ENCODE measurements around a stretch of chr9.

DNA sequence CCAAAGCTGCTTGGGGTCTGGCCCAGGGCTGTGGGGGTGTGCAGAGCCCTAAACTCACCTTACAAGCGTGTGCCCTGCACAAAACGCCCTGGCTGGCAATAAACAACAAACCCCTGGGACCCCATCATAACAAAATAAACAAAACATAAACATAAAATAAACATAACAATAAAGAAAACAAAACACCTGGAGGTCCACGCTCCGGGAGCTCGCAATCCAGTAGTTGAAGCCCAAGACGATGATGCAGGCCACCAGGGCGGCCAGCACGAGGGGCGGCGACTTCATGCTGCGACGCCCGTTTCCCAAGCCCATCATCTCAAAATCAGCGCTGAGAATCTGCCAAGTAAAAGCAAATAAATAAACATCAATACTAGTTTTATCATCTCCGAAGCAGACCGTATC, 20.4 kb downstream of the GOLM1 start:
- PRO-cap = no peak

- PRO-cap = no peak
Measured at GRCh38 chr9:86246690-86247305, 12.7 kb downstream of the C9orf153 start.

DNA sequence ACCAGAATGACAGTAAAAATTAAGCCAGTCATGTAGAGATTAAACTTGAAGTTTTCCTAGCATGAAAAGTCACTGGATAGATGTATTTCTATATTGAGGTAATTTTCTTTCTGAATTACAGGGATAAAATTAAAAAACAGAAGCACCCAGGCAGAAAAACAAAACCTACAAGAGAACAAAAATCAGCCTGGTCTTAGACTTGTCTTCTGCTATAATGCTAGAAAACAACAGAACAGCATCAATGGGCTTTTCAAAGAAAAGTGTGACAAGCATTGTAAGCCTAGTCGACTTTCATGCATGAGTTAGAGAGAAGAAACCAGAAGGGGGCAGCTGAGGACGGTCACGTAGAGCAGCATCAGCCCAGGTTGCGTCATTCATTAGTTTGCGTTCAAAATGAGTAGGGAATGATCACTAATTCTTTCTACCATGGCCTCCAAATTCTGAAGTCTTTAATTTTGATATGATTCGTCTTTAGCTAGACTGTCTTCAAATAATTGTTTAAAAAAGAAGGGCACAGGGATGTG, 4.6 kb upstream of the ISCA1 start:
- PRO-cap = no peak

DNA sequence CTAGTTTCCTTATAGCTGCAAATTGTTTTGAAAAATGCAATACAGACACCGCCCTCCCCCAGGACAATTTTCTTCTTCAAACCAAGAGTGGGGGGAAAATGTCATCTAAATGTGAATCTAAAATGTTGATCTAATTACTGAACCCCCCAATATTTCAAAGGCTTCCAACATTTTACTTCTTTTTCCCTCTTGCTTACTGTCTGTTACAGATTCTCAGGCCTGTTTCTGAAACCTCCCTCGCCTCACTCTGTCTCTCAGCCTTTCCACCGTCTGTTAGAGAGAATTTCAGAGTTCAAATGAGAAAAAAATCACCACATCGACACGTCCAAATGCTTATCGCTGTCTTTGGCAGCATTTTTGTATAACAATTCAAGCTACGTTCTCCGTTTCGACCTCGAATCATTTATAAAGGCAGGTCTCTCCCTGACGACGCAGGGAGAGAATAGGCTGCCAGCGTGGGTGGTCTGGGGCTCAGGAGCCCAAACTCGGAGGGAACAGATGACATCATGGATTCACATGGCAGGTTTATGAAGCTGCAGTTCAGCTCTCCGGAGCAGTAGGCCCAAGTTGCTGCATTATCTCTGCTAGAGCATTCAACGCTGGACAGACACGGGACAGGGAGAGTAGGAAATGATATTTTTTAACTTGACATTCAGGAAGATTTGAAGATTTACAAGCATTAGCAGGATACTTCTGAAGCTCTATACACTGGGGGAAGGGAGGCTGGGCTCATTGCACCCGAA, 139.8 kb downstream of the GAS1 start:
- PRO-cap = no peak

- PRO-cap = bidirectional peak, plus-strand start at chr9:86947956, minus-strand start at chr9:86947644
Measured at GRCh38 chr9:86947575-86947798, 181 bp upstream of the GAS1 start.

DNA sequence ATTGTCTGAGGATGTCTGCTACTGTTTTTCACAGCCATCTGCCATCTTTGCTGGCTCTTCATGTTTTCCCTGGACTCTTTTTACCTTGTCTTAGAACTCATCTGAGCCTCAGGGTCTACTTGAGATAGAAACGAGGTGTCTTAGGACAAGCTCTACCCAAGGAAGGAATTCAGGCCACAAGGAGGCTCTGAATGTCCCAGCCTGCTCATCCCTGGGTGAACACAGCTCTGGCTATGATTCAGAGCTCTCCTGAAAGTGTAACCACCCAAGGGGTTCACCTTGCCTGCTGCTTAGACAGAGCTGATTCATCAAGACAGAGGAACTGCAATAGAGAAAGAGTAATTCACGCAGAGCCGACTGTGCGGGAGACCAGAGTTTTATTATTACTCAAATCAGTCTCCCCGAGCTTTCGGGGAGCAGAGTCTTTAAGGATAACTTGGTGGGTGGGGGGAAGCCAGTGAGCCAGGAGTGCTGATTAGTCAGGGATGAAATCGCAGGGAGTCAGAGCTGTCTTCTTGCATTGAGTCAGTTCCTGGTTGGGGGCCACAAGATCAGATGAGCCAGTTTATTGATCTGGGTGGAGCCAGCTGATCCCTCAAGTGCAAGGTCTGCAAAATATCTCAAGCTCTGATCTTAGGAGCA, 123.7 kb upstream of the DAPK1 start:
- PRO-cap = no peak

GRCh38 chr9:87405855-87406054, 91.9 kb upstream of the DAPK1 start:
- PRO-cap = no peak

DNA sequence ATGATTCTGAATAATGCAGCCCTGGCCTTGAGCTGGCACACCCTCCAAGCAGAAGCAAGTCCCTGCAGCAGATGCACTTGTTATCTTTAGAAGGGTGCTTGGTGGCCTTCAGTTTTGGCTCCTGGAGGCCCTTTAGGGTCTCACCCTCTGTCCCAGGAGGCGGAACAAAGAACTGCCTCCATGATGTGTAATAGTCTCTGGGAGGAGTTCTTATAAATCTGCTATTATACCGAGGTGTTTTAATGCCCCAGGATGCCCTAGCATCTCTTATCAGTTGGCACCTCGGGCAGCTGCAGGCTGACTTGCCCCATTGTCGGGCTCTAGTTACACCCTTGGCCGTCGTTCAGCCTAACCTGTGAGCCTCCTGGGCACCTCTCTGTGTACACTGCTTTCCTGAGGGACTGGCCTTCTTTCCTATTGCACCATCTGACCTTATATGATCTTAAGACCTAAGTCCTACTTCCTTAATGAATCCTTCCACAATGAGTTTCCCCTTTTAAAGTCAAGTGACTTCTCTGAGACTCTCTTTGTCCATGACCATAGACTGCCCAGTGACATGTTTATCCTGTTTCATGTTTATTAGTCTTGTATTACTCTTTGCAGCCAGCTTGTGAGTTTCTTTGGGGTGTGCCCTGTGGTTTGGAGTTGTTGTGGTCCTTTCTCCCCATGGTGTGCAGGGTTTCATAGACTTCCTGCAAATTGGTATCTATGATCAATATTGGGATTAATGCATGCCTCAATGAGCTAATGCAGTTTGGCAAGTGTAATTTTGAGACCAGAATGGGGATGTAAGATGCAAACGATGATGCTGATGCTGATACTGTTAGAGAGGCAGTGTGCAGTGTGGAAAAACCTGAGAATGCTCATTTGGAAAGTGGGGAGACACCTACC, 4.8 kb downstream of the DAPK1 start:
- PRO-cap = no peak

GRCh38 chr9:87709187-87709732, 16.7 kb upstream of the CTSL start:
- PRO-cap = no peak

DNA sequence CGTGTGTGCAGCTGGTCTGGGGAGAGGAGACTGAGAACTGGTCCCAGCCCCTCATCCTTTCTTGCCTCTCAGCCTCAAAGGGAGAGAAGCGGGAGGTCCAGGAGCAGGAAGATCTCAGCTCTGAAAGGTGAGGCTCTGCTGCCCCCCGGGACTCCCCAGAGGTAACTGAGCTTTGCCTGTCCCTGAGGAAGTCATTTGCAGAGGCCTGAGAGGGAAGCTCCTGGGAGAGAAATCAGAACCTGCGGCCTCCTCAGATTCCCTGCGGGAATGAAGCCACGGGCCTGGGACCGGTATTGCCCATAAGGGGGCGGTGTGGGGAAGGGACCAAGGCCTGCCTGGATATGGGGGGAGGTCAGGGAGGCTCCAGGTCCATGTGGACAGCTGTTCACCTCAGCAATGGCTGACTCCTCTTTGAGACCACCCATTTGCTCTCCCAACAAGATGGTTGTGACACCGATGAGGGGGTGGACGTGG, 1.3 kb downstream of the SPATA31E1 start:
- PRO-cap = no peak

GRCh38 chr9:87933728-87934138, 22.3 kb upstream of the ENSG00000283205 start:
- PRO-cap = no peak

DNA sequence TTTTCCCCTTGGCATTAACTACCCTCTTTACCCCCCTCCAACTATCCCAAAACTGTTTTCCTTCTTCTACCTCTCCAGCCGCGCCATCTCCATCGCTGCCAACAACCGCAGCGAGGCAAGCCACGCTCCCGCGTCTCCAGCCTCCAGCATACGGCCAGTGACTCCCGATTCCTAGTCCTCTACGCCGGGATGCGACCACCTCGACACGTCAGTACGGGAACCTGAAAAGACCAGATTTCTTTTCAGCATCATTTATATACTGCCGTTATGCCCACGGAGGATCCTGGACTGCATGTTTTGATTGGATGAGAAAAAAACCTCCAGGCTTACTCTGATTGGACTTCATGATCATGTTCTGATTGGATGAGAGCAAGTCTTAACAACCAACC, 25.1 kb downstream of the SPATA31C2 start:
- PRO-cap = no peak

DNA sequence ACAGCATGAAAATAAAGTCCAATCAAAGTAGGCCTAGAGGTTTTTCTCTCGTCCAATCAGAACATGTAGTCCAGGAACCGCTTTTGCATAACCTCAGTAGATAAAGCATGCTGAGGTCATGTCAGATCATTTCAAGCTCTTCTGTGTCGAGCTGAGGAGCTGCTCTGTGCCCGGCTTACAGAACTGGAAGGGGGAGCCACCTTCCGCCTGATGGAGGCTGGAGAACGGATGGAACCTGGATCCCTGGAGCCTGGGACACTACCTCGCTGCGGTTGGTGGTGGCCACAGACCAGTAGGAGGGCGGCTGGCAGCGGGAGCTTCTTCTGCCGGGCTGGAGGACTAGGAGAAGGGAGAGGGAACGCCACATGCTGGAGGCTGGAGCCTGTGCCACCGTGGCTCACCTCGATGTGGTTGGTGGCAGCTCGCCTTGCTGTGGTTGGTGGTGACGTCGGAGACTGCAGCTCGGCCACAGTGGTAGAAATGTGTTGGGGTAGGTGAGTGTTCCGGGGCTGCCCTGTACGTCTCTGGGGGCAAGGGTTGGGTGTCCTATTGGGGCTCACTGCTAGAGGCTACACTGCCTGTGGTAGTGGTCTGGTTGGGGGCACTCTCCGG, 24.6 kb downstream of the SPATA31C2 start:
- PRO-cap = no peak

- PRO-cap = no peak
Measured at GRCh38 chr9:88193620-88194145, 55.4 kb upstream of the SPATA31C2 start.

DNA sequence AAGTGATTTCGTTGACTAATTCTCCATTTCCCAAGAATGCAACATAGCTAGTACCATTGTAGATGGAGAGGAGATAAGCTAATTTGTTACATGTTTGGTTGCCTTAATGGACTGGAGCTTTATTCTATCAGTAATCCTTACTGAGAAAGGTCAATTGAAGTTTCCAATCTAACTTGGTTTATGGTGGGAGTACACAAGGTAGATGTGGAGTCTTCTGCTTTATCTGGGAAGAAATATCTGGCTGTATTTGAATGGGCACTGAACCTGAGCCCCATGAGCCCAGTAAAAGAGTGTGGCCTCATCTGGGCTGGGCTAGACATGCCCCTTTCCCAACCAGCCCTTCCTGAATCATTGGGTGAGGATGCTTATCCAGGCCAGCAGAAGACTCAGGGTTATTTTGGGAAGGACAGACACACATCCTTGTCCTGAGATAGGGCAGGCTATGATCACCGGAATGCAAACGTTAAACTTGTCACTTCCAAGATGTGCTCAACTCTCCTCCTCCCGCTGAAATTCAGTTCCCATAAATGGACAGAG, 69.7 kb downstream of the NXNL2 start:
- PRO-cap = no peak

DNA sequence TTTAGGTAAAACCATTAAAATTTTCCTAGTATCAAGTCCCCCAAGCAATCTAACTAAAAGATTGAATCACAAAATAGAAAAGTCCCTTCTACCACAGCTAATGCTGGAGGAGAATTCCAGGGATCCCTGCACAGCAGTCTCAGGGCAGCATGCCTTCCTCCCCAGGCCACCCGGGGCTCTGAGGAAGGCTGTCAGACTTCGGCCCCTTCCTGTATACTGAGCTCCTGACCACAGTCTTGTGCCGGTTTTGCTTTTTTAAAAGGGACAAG, 211.7 kb downstream of the NXNL2 start:
- PRO-cap = no peak

DNA sequence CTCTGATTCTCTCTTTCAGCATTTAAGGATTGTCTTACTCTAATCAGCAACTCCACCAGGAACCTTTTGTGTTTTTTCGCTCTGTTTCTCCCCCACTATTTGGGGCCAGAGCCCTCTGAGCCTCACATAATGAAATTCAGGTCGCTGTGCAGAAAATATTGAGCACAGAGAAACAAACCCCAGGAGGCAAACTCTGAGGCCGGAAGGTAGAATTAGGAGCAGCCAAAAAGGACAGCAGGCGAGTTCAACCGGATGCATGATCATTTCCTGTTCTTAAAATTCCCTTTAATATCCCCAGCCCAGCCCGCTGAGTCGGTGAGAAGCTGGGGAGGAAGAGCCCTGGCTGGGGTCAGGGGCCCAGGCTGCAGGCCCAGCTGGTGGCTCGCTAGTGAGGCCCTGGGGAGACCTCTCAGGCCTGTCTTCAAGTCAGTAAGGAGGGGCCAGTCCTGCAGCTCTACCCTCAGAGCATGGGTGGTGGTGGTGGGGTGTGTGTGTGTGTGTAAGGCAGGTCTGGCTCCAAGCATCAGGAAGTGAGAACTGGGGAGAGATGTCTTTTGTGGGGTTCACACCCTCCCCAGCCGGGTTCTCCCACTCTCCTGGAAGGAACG, 213.4 kb upstream of the S1PR3 start:
- PRO-cap = unidirectional peak, plus-strand start at position 318 of the sequence

GRCh38 chr9:88989086-88989603, 2.1 kb upstream of the S1PR3 start:
- PRO-cap = unidirectional peak, plus-strand start at chr9:88989385

DNA sequence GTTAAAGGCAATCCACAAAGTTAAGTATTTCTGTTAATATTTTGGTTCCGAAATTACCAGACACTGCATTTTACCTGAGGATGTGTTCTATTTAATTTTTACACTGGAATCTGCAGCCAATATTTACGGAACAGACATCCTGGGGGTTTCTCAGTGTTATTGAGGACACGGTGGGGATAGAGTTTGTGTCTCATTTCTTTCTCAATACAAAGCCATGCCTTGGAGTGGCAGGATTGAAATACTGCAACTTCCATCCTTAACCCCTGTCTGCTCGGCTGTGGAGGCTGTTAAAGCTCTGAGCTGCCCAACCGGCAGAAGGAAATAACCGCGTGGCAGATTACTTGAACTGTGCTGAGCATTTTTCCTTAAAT, 1.8 kb downstream of the SHC3 start:
- PRO-cap = no peak

- PRO-cap = bidirectional peak, plus-strand start at chr9:89310557, minus-strand start at chr9:89310510; unidirectional peak, minus-strand start at chr9:89310802; bidirectional peak, plus-strand start at chr9:89311198, minus-strand start at chr9:89310964
Measured at GRCh38 chr9:89310093-89311084, 606 bp upstream of the CKS2 start.

Measured in vermiform appendix (tissue), 1 donor.